Thoracic aorta (tissue), 1 donor: ENCODE results near the gene C12orf75.

DNA sequence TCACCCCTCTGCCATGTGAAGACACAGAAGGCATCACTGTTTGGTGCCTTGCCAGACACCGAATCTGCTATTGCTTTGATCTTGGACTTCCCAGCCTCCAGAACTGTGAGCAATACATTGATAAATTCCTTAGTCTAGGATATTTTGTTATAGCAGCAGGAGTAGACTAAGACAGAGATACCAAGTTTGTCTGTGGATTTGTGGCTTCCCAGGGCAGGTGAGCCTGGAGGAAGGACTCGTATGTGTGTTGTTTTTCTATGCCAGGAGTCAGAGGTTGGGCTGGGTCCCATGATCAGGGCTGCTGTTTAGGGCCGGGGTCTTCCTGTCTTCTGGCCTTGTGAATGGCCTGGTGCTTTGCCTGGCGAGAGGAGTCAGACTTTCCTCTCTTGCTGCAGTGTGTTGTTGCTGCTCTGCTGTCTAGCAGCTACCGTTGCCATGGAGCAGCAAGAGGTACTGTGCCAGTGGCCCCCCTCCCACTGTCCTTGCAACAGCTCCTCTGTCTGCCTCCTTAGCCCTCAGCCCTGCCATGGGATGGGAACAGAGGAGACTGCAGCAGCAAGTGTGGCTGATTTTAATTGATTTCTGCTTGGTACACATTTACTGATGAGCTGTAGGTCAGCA, 111.2 kb downstream of the CHST11 start:
- RAMPAGE, long total RNA: no peak

DNA sequence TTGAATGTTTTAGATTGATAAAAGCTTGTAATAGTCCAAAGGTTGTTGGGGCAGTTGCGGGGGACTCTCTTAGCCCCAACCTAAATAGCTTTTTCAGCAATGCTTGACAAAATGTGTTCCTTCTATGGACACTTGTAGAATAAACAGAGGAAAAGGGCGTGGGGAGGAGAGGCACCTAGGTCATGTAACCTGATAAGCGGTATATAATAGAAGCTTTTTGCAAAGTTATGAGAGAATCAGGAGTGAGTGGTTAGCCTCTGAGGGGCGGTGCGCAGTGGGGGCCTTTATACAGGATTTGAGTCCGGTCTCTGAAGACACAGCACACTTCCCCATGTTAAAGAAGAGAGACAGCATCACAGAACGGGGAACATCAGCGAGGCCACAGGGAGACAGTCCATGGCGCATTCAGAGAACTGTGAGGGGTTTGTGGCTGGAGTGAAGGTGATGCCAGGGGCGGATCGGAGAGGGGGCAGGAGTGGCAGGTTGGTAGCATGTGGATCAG, 150.6 kb downstream of the CHST11 start:
- RAMPAGE, long total RNA: no peak

DNA sequence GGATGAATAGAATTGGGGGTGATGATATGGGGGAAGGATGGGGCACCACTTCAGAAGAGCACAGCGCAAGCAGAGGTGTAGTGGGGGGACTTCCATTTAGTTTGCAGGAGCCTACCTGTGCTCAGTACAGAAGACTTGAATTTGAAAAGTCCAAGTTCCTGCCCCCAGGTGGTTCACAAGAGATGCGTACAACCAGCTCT, 175.4 kb downstream of the CHST11 start:
- RAMPAGE, long total RNA: no peak

GRCh38 chr12:104673401-104674038, 216.8 kb downstream of the CHST11 start:
- RAMPAGE, long total RNA: no peak

GRCh38 chr12:104724280-104724513, 233.9 kb downstream of the SLC41A2 start:
- RAMPAGE, long total RNA: no peak

DNA sequence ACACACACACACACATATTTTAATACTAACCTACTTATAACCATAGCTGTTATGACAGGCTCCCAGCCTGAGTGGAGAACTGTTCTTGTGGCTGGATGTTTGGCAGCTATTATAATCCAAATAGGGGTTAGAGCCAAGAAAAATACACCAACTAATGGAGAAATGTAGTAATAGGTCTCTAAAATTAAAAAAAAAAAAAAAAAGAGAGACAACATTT, 91.8 kb downstream of the SLC41A2 start:
- RAMPAGE, long total RNA: no peak

DNA sequence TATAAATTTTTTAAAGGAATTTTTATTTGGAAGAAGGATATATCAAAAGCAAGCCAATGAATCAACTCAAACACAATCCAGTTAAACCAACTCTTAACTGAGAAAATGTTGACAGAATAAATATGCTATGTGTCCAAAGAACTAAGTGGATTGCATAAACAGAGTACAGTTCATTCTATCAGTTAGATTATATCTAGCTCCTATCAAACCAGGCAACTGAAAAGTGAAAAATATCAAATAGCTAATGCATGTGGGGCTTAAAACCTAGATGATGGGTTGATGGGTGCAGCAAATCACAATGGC, 16.6 kb downstream of the SLC41A2 start:
- RAMPAGE, long total RNA: no peak

DNA sequence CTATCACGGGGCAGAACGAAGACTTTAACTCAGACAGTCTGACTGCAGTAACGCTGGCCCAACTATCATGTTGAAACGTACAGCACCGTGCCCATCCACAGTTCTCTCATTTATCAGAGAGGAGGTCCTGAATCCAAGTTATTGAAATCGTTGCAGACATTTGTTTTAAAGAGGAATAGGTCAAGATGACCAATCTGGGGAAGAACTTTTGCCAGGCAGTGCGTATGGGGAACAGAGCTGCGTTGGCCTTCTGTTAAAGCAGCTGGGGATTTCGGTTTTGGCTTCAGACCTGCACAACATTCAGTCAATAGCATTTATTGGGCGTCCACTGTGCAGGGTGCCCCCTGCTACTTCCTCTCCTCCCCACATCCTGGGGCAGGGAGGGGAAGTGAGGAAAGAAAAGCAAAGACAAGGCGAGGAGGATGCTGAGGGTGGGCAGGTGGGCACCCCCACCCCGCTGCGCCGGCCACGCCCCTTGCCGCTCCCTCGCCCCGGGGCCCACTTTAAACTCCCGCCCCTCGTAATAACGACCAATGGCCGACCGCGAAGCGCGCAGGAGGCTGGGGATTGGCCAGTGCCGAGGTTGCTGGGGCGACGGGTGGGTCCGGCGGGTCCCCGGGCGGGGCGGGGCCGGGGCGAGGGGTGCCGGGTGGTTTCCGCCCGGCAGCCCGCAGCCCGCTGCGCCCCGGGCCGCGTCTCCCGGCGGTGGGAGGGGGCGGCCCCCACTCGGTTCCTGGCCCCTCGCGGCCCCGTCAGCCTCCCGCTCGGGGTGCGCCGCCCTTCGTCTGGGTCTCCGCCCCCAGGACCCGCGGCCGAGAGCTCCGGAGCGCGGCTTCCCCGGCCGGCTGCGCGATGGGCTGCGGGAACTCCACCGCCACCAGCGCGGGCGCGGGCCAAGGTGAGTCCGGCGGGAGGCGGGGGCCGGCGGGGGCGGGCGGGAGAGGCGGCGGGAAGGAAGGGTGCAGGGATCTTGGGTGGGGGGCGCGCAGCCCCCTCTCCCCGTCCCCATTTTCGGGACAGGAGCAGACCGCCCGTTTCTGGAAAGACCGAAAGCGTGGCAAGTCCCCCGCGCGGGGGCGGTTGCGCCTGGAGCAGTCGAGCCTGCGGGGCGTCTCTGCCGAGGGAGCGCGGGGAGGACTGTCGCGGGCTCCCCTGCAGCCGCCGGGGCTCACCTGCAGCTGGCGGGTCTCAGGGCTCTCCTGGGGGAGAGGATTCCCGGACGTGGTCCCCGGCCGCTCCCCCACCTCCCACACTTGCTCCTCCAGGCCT, at the start of gene C12orf75:
Gene C12orf75, plus strand, starts transcription at position 652 of the 1,269 bp plus-strand sequence.
- RAMPAGE, long total RNA: start-site peak on the plus strand centred at position 819 of the sequence, 73 bp wide, 916 reads

- RAMPAGE, long total RNA: no peak
These were observed 836 bp downstream of the C12orf75 start for GRCh38 chr12:105331309-105331744.

GRCh38 chr12:105353224-105353758, 22.8 kb downstream of the C12orf75 start:
- RAMPAGE, long total RNA: no peak

- RAMPAGE, long total RNA: no peak
These were observed 117.2 kb downstream of the NUAK1 start for GRCh38 chr12:106021350-106022129.

DNA sequence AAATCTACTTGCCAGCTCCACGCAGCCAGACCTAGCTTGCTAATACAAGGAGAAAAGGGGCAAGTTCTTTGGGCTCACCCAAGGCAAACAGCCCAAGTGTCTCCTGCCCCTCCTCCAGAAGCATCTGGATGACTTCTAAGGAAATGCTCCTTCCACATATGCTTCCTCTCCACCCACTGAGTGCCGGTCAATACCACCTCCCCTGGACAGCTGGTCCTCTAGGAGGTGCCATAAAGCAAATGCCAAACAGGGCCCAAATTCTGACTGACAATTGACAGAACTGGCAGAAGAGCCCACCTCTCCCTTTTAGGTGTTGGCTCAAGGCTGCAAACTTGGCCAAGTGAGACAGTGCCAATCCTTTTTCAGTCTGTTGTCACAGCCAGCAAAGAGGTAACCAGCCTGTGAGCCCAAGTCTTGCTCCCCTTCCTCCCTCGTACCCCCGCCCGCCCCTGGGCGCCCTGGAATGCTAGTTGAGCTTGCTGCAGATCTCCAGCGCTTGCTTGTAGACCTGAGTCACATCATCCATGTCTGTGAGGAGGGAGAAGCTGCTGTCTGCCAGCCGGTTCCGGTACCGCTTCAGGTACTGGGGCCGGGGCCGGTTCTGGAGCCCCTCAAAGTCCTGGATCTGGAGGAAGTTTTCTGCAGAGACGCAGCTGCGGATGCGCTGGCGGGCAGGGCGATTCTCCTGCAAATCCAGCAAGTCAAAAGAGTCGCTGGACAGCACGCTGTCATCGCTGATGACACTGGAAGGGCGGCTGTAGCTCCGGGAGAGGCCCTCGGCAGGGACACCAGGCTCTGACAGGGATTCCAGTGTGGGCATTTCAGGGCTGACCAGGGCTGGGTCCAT, 72.2 kb downstream of the NUAK1 start:
- RAMPAGE, long total RNA: no peak

GRCh38 chr12:106078533-106079155, 60.1 kb downstream of the NUAK1 start:
- RAMPAGE, long total RNA: no peak

DNA sequence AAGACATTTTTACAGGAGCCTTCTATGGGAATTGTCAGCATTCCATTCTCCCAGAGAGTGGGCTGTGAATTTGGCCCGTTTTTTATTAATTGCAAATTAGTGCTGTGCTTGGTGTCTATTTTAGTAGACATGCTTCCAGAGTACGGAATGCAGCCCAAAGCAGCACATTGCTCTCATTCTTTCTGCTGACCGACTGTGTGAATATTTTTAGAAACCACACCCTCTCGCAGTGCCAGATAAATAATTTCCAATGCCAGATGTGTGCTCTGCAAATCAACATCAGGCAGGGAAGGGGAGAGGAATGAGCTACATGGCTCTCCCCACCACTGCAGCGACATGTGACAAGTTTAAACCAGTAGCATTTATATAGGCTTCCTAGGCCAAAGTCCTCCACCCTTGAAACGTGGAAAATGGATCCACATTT, 58.4 kb downstream of the NUAK1 start:
- RAMPAGE, long total RNA: no peak

DNA sequence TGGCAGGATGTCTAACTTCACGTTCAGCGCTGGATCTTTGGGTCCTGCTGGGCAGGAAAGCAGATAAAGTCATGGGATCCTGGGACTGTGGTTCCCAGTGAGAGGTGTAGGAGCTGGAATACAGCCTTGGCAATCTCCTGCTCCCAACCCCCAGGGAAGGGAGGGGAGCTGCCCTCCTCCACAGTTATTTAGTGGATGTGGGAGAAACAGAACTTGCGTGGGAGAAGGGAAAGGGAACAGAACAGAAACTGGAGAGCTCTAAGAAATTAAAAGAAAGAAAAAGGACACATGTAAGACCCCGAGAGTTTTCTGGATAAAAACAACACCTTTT, 36.9 kb downstream of the NUAK1 start:
- RAMPAGE, long total RNA: no peak

GRCh38 chr12:106107446-106107897, 31.3 kb downstream of the NUAK1 start:
- RAMPAGE, long total RNA: no peak

GRCh38 chr12:106137221-106138064, 1.3 kb downstream of the NUAK1 start:
- RAMPAGE, long total RNA: no peak

DNA sequence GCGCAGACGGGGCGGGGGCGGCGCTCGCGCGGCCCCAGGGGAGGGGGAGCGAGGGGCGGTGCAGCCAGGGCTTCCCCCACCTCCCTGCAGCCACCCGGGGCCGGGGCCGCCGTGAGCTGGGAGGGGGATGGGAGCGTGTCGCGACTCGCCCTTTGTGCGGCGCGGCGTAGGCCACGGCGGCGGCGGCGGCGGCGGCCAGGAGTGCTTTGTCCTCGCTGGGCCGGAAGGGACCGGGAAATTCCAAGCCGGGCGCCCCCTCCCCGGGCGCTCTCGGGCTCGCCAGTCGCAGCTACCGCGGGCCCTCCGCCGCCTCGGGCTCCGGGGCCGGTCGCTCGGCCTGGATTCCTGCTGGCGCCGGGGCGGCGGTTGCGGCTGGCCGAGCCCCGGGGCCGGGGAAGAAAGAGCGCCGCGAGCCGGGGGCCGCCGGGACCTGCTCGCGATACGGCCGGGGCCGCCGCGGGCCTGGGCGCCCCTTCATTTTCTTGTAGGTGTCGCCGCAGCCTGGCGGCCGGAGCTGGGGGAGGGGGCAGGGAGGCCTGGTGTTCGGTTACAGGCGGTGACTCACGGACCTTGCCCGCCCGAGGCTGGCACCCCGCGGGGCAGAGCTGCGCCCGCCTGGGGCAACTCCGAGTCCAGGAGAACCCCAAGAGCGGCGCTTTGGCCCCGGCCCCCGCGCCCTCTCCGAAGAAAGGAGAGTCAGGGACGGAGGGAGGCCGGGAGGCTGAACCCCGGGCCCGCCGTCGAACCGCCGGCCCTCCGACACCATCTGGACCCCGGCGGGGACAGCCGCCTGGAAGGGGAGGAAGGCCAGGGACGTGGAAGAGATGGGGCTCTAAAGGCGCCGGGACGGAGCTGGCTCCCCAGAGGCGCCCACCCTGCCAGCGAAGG, 512 bp upstream of the NUAK1 start:
- RAMPAGE, long total RNA: no peak

DNA sequence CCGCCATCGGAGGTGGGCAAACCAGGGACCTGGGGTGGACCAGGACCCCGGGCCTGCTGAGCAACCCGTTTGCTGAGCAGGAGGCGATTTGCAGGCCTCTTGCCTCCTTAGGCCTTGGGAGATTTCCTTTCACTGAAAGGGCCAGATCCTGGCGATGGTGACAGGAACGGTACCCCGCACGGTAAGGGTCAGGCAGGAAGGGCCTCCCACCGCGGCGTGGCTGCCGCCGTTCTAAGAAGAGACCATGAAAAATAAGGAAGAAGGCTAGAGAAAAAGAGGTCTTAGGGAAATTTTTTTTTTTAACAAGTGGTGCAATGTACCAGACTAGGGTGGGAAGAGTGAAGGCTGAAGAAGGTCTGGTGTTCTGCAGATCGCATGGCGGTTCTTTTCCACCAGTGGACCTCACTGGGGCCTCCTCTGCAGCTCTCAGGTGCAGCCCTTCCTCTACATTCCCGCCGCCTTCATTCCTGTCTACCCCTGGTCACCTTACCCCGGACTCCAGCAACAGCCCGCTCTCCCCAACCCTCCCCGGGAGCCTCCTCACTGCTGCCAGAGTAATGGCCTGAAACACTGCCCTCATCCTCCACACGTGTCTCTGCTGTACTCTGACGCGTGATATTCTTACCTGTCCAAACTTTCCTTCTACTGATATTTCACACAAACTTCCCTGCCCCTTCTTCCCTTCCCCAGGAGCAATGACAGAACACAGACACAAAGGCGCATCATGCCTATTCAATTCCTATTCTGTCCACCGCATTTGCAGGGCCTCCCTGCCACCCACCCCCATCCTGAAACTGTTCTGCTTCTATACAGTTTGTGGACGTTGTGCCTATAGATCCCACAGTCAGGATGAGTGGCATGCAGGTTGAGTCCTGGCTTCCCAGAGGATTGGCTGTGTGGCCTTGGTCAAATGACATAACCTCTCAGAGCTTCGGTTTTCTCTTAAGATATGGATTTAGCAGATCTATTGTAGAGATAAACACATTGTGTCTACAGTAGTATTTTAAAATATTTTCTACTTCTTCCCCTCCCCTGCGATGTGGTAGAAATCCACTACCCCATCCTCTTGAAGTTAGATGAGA, 1.5 kb upstream of the NUAK1 start:
- RAMPAGE, long total RNA: no peak

GRCh38 chr12:106282563-106283269, 19.8 kb upstream of the TCP11L2 start:
- RAMPAGE, long total RNA: no peak